Umbilical cord (tissue), 2 donors: ENCODE data around the gene PRR22.

GRCh38 chr19:5102939-5103957, 134.3 kb downstream of the KDM4B start:
- RAMPAGE, long total RNA = no peak

DNA sequence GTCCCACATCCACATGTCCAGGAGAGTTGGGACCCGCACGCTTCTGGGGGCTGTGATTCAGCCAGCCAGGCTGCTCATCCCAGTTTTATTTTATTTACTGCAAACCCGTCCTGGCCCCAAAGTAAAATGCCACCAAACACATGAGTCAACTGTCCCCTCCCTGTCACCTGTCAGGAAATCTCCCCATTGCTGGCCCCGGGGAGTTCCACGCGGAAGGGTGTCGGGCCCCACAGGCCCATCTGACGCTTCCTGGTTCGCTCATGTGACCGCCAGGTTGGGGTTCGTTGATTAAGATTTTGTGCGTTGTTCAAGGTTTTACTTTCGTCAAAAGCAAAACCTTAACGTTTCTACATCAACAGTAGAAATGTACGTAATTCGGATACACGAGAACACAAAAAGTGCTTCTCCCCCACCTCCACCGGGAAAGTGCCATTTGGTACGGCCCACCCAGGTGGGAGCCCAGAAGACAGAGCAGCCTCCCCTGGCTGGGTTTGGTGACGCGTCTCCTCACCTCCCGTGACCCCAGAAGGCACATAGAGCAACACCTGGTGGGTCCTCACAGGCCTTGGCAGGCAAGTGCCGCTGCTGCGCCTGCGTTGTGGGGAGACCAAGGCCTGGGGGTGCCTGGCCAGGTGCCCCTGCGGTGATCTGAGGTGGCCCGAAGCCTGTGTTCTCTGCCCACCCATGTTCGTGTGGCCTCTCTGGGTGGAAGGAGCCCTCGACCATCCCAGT, 161.5 kb downstream of the KDM4B start:
- RAMPAGE, long total RNA = no peak

DNA sequence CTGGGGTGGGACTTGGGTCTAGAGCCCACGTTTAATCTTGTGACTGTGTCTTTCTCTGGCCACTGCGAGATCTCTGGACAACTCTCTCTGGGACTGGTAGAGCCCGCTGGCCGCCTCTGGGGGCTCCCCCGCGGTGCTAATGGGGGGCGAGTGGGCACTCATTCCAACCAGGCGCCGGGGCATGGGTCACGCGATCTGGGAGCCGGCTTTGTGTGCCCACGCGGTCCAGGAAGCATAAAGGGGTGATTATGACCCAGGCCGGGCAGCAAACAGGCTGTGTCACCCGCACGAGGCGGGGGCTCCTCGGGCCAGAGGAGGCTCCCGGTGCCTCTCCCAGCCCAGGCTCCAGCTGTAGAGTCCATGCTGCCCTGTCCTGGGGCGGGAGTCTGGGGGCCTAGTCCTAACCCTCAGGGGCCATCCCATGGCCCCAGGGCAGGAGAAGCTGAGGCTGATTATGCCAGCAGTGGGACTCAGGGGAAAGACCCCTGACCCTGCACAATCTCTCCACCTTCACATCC, 50.3 kb downstream of the PTPRS start:
- RAMPAGE, long total RNA = no peak

DNA sequence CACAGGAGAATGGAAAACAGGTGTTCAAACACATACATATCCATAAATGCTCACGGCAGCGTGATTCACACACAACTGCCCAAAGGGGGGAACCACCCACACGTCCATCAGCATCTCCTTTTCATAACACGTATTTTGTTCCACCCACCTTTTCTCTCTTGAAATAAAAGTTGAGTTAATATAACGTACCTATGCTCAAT, 38.0 kb downstream of the SAFB2 start:
- RAMPAGE, long total RNA = no peak

DNA sequence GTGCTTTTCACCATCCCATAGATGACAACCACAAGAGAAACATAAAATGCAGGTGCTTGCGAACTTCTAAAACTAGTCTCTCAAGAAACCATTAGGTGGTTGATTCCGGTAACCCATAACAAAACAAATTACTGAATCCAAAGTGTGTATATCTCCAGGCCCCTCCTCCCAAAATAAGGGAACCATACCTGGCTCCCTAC, 12.3 kb downstream of the SAFB2 start:
- RAMPAGE, long total RNA = no peak

- RAMPAGE, long total RNA = no peak
Measured at GRCh38 chr19:5679732-5680046, 627 bp downstream of the MICOS13 start.

- RAMPAGE, long total RNA = no peak
Measured at GRCh38 chr19:5718364-5718988, 1.5 kb downstream of the LONP1 start.

DNA sequence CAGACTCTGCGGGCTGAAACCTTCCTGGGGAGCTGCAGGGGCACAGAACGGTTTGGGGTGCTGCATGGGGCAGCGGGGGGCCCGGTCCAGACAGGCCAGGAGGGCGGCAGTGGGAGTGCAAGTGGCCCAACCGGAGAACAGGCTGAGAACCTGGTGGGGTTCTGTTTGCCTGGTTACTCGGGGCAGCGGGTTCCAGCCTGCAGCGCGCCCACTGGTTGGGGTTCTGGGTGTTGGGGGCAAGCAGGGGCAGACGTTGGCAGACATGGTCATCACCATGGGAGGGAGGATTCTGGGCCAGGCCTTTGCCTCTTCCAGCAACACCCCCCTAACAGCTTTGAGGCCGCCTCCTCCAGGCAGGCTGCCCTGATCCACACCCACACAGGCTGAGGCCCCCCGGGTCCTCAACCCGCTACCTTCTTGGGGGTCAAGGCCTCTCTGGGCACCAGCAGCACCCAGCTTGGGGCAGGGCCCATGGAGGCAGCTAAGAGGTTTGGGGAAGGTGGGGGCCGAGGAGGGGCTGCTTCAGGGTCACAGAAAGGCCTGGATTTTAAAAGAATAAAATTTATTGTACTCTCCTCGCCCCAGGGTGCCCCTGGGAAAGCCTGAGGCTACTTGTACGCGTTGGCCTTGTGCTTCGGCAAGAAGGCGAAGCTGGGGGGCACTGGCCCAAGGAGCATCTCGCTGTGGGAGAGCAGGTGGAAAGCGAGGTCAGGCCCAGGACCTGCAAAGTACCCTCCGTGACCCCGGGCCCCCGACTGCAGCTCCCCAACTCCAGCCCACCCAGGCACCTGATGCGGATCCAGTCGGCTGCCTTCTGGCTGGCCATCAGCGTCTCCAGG, at the start of gene PRR22:
Gene PRR22, minus strand, starts transcription at position 152 of the 839 bp plus-strand sequence.
- RAMPAGE, long total RNA = no peak

- RAMPAGE, long total RNA = no peak
Measured at GRCh38 chr19:5805818-5806491, 1.1 kb downstream of the NRTN start.

GRCh38 chr19:5826635-5827274, 12.7 kb downstream of the FUT6 start:
- RAMPAGE, long total RNA = no peak

DNA sequence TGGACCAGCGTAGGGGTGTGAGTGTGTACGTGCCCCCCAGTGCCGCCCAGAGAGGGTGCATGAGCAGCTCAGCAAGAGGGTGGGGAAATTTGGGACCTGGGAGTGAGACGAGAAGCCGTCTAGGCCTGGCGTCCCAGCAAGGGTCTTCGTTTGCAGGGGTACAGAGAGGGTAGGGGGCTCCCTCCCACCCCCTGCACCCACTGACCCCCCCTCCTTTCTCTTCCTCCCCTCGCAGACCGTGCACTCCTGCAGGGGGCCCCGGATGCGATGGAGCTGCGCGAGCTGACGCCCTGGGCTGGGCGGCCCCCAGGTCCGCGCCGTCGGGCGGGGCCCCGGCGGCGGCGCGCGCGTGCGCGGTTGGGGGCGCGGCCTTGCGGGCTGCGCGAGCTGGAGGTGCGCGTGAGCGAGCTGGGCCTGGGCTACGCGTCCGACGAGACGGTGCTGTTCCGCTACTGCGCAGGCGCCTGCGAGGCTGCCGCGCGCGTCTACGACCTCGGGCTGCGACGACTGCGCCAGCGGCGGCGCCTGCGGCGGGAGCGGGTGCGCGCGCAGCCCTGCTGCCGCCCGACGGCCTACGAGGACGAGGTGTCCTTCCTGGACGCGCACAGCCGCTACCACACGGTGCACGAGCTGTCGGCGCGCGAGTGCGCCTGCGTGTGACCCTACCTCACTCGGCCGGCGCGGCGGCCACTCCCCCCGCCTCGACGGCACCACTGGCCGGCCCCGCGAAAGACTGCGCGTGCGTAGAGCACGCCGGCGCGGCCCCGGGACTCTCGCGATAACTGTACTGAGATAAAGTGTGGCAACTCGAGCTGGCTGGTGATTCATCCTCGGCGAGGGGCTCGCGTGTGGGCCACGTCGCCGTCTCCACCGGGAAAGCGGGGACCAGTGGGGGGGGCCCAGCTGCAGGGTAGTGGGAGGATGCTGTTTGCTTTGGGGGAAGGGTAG, 11.7 kb downstream of the FUT6 start:
- RAMPAGE, long total RNA = no peak

DNA sequence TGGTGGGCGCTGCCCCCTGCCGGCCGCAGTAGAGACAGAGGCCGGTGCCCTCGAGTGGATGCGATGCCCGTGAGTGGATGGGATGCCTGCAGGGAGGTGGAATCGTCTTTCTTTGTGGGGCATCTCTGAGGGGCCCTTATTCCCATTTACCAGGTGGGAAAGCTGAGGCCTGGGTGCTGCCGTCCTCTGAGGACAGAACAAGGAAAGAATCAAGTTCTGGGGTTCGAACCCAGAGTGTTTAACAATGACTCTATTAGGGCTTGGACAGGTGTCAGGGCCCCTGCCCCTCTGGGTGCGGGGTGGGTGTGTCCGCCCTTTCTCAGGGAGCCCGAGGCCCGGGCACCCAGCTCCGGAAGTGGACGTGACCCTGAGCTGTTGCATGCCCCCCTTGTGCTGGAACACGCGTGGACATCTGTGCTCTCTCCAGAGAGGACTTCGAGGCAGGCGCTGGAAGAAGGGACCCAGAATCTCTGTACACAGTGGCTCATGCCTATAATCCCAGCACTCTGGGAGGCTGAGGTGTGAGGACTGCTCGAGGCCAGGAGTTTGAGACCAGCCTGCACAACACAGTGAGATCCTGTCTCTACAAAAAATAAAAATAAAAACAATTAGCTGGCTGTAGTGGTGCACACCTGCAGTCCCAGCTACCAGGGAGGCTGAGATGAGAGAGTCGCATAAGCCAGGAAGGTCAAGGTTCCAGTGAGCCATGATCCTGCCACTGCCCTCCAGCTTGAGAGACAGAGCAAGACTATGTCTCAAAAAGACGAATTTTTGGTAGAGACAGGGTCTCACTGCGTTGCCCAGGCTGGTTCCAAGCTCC, 10.7 kb downstream of the NDUFA11 start:
- RAMPAGE, long total RNA = no peak

DNA sequence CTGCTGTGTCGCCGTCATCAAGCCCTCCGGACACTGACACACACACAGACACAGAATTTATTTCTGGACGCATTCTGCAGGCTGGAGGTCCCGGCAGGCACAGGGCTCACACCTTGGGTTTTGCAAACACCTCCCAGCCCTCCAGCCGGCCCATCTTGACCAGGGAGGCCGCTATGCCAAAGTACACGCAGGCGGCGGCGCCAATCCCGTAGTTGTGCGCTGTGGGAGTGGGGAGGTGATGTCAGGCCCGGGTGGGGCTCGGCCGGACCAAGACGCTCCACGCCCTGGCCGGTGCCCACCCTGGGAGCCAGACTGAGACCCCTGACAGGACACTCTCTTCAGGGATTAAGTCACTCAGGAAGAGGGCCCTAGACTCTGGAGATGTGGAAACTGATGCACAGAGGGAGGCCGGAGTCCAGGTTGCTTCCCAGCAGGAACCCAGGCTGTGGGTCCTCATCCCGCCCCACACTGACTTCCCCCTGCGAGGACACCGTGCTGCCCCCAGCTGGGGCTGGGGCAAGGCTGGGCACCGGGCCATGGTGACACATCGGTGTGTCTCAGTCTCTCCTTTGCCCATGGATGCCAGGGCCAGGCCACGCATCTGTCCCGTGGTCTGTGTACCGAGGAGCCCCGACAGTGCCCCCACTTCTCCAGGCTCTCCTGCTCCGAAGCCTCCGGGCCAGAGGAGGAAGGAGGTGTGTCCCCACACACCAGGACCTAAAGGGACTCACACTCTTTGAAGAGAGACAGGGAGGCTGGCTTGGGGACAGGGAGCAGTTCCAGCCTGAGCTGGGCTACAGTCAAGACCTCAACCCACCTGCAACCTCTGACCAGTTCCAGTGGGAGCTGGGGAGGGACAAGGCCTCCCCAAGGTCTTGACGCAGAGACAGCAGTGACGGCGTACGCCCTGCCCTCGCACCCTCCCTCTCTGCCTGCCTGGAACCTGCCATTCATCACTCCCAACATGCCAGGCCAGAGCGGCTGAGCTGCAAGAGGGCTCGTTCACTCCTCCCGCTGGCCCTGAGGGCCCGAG, 8.6 kb downstream of the NDUFA11 start:
- RAMPAGE, long total RNA = no peak

DNA sequence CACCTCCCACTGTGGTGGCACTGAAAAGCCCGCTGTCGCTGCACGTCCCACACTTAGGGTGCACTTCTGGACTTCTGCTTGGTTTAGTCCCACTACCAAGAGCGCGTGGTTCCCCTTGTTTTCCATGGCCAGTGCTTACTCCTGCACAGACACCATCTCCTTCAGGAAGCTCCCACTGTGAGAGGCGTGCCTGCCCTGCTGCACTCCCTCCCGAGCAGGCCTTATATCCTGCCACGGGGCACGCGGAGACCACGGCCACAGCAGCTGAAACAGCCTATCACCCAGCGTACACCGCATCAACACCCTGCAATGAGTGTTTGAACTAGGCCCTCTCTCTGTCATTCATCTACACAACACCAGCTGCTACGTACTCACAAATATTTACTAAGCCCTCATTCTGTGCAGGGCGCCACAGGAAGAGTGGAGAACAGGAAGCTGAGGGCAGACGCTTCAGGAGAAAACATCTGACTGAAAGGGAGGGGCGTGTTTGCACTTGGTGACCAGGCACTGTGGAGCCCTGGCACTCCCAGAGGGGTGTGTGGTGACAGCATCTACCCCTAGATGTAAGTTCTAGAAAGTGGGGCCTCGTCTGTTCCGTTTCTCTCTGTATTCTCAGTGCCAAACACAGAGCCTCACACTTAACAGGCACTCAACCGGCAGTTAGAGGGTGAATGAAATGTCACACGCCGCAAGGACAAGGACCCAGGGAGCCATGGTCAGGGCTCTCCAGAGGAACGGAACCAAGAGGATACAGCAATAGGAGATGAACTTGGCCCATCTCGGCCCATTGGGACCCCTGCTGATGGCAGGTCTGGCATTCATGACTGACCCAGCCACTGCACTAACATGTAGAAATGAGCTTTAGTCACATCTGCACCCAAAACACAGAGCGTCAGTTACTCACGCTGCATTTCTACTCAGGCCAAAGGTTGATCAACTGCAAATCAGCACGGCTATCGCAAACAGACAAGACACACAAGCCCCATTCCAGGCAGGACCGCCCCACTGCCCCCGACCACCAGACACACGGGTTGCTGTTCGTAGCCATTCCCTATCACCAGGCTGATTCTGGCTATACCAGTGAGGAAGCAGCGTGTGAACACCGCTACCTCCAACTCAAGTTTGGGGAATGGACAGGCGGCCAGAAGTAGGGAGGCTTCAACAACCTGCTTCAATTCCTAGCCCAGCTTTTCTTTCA, 15.7 kb downstream of the RANBP3 start:
- RAMPAGE, long total RNA = no peak

GRCh38 chr19:5998307-5998825, 20.4 kb upstream of the RANBP3 start:
- RAMPAGE, long total RNA = no peak

GRCh38 chr19:6041638-6042822, 64.1 kb upstream of the RANBP3 start:
- RAMPAGE, long total RNA = no peak

GRCh38 chr19:6056899-6058053, 53.0 kb downstream of the RFX2 start:
- RAMPAGE, long total RNA = no peak

GRCh38 chr19:6059615-6060697, 50.3 kb downstream of the RFX2 start:
- RAMPAGE, long total RNA = no peak

GRCh38 chr19:6062152-6062723, 48.1 kb downstream of the RFX2 start:
- RAMPAGE, long total RNA = no peak

DNA sequence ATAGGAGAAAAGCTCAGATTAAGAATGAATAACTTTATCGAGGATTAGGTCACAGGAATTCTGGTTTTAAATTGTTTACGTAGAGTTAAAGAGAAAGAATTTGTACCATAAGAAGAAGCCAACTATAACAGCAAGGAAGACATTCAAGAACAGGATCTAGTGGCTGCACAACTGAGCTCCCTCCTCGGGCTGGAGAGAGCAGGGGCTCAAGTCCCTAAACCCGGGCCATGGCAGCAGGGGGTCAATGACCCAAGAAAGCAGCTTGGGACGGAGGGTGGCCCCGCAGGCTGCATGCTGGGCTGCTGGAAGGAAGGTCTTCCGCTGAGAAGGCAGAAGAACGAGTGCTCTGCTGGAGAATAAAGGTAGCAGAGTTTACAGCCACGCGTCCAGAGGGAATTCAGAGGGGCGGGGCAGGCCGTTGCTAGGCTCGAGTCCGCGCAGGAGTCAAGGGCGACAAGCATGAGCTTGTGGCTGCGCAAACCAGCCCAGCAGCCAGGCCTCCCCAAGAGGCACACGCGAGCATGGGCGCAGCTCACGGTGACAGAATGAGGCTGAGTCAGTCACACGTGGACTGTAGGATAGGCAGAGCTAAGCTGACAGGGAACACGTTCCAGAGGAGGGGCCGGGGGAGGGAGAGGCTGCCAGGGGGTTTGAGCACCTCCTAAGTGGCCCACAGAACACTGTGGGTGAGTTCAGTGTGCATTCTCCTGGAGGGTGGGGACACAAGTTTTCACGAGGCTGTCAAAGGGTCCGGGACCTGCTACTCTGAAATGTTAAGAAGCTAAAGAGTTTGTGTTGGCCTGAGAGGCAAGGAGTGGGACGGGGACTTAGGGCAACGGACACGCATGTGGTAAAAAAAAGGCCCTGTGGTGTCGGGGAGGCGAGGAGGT, 18.0 kb downstream of the RFX2 start:
- RAMPAGE, long total RNA = no peak